ENCODE results near the gene ACSM3.

GRCh38 chr16:19860381-19861155 is 24.1 kb downstream of the GPRC5B start:
- PRO-cap = no peak

- PRO-cap = no peak
These were observed 14.4 kb downstream of the ACSM5 start for GRCh38 chr16:20423717-20424079.

- PRO-cap = no peak
These were observed 35.5 kb upstream of the ACSM2B start for GRCh38 chr16:20611260-20612487.

GRCh38 chr16:20733688-20734113 is 7.9 kb downstream of the THUMPD1 start:
- PRO-cap = no peak

DNA sequence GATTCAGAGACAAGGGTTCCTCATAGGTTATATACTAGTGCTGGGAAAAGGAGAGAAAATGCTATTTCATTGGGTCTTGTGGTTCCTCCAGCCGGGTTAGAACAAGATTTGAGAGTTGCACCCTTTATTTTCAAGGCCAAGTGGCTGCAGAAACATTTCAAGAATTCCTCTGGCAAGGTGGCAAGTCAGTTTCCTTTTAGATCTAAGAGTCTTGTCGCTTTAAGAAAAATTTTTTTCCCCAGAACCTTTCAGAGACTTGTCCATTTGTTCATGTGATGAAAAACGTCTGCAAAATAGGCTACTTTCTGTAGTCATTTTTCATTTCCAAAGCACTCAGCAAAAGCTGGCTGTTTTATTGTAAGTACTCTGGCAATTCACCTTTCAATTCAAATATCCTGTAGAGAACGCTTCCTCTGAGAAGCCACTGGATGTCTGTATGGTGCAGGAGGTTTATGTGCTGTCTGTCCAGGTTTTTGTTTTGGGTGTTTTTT is 6.7 kb downstream of the THUMPD1 start:
- PRO-cap = no peak

DNA sequence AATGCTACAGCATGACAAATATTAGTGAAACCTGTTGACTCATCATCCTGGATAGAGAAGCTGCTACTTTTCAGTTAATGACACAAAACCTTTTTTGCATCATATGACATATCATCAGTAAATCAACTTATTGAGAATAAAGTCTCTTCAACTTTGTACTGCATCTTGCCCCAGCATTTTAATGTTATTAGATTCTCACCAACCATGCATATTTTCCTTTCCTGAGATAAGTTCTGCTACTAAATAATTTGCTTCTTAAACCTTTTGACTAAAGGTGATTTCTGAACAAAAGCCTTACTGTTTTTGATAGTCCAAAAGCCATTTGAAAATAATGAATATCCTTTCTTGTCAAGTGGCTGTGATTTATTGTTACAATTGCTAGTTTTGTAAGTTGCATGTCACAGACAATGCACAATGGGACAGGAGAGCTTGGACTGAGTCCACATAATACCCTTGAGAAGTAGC is 5.9 kb downstream of the THUMPD1 start:
- PRO-cap = no peak

DNA sequence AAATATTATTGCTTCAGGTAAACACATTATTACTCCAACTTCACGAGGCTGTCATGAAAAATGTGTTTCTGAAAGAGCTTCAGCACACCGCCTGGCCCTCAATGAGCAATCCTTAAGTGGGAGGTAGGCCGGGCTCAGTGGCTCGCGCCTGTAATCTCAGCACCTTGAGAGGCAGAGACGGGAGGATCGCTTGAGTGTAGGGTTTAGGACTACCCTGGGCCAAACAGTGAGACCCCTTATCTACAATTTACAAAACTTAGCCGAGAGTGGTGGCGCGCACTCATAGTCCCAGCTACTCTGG is 811 bp downstream of the THUMPD1 start:
- PRO-cap = no peak

- PRO-cap = no peak
These were observed at the start of gene ACSM3 for GRCh38 chr16:20763379-20764596. ACSM3 (plus strand) TSS chr16:20764014.

DNA sequence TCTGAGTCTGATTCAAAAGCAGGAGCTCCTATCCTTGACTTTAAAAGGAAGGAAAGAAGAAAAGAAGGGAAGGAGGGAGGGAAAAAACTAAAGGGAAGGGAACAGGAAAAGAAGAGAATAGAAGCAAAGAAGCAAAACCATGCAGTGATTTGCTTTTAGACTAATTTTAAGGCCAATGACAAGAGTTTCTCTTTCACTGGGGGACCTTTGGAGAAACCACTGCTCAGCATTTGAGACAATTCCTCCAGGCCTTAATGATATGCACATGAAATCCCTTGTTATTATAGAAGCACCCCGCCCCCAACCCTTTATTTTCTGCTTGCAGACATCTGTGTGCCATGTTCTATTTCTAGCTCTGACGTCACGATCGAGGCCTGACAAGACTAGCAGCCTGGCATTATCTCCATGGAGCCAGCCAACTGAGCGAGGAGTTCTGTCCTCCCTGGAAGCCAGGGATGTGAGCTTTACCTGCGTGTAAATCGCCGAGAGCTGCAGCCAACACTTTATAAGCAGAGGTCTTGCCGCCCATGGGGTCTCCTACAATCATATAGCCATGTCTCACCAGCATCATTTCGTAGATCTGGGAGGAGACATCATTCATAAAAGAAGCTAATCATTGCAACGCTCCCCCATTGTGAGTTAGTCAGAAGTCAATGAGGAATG is 117.0 kb downstream of the DNAH3 start:
- PRO-cap = no peak

GRCh38 chr16:21277031-21277388 is 1.1 kb downstream of the CRYM start:
- PRO-cap = no peak

GRCh38 chr16:21301303-21302045 is 23.4 kb upstream of the CRYM start:
- PRO-cap = bidirectional peak, plus-strand start at chr16:21301485, minus-strand start at chr16:21301402; bidirectional peak, plus-strand start at chr16:21301913, minus-strand start at chr16:21301716

DNA sequence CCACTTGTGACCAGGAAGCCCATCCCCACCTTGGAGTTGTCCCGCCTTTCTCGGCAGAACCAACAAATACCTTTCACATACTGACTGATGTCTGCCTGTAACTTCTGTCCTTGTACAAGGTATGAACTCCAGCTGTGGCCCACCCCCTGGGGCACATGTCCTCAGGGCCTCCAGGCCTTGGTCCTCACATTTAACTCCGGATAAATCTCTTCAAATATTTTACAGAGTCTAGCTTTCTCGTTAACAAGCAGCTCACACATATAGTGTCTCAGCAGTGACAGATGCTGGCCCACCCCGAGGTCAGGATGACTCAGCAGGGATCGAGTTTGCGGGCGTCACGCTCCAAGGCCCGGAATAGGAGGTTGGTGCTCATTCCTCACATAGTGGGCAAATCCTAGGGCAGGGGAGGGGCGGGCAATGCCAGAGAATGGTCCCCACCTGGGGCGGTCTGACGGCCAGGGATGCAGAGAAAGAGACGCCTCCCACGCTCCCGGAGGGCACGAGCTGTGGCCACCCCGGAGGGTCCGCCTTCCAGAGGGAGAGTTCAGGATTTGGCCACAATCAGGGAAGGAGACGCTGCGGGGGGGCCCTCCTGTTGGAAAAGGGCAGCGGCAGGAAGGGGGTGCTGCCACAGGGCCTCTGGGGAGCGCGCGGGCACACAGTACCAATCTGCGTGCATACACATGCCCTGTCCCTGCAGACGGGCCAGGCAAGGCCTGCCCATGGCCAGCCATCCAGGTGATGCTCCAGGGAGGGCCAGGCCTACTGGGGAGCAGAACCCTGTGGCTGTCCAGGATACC is 87.8 kb upstream of the METTL9 start:
- PRO-cap = no peak

DNA sequence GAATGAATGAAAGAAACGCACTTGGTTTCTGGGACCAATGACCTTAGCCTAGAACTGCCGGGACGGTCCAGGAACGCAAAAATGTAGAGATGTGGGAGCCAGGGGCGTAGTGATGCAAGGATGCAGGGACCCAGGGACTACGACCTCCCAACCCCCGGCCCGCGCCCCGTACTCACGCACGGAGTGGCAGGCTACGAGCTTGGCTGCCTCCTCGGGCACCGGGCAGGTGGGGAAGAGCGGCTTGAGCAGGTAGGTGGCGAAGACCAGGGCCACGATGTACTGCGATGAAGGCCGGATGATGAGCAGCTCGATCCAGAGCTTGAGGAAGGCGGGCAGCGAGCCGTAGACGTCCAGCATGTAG is 79.7 kb upstream of the METTL9 start:
- PRO-cap = no peak

- PRO-cap = no peak
These were observed 4.3 kb upstream of the IGSF6 start for GRCh38 chr16:21656553-21657312.

DNA sequence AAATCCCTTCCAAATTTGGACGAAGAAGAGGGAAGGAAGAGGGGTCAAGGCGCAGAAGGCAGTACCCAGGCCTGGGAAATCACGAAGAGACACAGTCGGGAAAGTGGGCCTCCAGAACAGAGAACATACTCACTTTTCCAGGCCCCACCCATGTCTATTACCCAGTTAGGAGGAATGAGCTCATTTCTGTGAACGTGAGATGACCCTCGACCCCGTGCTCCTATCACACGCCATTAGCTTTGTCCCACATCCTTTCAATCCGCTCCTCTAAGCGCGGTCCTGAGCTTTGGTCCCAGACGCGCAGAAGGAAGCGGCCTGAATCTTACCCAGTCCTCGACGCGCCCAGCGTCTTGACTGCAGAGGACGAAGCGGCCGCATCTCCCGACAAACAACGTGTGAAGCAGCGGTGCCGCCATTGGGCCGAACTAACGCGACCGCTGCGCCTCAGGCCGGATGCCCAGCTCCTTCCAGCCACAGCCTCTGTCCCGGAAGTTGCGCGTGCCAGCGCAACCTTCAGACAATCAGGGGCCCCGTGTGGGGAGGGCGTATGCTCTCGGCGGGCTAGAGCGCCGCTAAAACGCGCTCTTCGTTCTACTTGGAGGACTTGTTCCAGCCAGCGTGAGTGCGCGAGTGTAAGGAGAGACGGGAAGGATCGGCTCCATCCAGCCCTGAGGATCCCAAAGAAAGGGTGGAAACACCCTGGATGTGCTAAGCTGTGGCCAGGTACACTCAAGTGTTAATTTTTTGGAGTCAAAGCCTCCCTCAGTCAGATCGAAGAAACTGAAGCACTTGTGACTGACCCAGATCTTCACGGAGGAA is 37.4 kb downstream of the NPIPB4 start:
- PRO-cap = bidirectional peak, plus-strand start at position 295 of the sequence, minus-strand start at position 105 of the sequence; bidirectional peak, plus-strand start at position 575 of the sequence, minus-strand start at position 352 of the sequence

DNA sequence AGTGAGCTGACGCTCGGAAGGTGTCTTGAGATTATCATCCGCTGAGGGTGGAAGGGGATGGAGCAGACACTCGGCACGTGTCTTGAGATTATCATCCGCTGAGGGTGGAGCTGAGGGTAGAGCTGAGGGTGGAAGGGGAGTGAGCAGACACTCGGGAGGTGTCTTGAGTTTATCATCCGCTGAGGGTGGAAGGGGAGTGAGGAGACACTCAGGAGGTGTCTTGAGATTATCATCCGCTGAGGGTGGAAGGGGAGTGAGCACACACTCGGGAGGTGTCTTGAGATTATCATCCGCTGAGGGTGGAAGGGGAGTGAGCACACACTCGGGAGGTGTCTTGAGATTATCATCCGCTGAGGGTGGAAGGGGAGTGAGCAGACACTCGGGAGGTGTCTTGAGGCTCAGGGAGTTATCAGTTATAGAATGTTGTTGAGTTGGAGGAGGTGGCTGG is 20.3 kb downstream of the NPIPB4 start:
- PRO-cap = no peak

DNA sequence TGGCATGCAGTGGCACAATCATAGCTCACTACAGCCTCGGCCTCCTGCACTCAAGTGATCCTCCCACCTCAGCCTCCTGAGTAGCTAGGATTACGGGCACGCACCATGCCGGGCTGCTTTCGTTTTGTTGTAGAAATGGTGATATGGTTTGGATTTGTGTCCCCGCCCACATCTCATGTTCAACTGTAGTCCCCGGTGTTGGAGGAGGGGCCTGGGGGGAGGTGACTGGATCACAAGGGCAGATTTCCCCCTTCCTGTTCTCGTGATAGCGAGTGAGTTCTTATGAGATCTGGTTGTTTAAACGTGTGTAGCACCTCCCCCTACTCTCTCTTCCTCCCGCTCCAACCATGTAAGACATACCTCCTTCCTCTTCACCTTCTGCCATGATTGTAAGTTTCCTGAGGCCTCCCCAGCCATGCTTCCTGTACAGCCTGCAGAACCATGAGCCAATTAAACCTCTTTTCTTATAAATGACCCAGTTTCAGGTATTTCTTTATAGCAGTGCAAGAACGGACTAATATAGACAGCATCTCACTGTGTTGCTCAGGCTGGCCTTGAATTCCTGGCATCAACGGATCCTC is 5.9 kb downstream of the PDZD9 start:
- PRO-cap = no peak

DNA sequence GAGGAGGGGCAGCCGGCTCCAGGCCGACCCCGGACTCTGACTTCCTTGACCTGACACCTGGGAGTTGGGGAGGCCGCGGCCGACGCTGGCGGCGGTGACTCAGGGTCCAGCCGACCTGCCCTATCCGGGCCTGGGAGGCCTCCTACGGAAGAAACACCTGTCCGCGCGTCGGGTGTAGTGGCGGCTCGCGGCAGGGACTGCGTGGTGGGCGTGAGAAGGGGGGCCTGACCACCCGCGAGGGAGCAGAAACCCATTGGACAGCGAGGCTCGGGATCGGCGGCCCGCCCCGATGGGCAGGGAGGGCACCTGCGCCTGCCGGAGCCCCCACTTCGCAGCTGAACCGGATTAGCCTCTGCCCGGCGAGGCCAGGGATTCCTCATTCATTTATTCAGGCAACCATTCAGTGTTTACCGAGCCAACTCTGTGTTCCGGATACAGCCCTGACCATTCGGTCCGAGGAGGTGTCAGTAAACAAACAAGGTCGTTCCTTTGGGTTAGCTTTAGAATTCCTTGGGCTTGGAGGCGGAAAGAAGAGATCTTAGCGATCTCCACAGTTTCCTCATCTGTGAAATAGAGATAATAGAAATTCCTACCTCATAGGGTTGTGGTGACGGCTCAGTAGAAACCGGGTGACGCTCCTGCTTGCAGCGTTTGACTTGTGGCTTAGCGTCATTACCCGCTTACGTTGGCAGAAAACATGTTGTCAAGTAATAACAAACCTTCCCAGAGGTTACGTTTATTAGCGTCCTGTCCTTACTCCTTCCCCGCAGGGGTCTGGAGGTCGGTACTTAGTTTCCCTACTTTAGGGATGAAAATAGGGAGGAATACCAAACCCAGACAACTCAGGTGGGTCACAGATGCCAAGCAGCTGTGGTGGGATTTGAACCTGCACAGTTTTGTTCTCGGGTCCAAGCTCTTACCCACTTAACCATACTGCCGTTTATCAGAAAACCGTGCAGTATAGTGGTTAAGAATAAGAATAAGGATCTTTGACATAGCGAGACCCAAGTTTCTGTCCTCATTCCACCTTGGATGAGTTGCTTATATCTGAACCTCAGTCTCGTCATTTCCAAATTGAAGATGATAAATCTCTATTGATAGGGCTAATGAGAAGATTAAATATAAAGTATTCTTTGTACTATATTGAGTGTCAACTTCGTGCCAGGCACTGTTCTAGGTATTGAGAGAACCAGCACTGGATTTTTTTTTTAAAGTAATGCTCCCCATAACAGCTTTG is 892 bp downstream of the POLR3E start:
- PRO-cap = bidirectional peak, plus-strand start at position 327 of the sequence, minus-strand start at position 199 of the sequence; bidirectional peak, plus-strand start at position 764 of the sequence, minus-strand start at position 776 of the sequence

GRCh38 chr16:22436795-22437774 is 62.7 kb upstream of the CDR2 start:
- PRO-cap = bidirectional peak, plus-strand start at chr16:22437028, minus-strand start at chr16:22436944; bidirectional peak, plus-strand start at chr16:22437313, minus-strand start at chr16:22437183; bidirectional peak, plus-strand start at chr16:22437550, minus-strand start at chr16:22437592

DNA sequence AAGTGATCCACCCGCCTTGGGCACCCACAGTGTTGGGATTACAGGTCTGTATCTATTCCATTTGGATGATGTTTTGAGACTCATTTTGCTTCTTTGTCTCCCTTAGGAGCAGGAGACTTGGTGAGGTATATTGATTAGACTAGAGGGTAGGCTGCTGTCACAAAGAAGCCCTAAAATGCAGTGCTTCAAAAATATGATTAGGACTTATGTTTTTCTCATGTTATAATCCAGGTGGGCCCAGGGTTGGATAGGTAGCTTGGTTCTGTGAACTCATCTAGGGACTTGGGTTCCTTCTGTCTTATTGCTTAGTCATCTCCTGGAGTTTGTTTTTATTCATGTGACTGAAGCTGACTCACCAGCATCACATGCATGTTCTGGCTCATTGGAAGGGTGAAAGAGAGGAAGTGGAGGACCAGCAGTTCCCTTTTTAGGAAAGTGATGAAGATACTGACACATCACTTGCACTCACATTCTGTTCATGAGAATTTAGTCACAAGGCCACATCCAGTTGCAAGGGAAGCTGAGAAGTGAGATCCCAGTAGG is 95.8 kb downstream of the NPIPB5 start:
- PRO-cap = no peak

All from penis (tissue), 1 donor.